GM23248 (cell line): ENCODE measurements around a stretch of chr12.

- RAMPAGE, long total RNA, result no peak
These were observed 756 bp upstream of the NAP1L1 start for GRCh38 chr12:76085307-76085574.

DNA sequence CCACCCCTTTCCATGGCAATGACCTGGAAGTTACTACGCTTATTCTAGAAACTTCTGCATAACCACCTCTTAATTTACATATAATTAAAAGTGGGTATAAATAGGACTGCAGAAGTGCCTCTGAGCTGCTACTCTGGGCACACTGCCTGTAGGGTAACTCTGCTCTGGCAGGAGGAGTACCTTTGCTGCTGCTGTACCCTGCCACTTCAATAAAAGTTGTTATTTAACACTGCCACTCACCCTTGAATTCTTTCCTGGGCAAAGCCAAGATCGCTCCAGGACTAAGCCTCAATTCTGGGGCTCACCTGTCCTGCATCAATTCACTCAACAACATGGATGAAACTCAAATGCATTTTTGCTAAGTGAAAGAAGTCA is 8.1 kb upstream of the NAP1L1 start:
- RAMPAGE, long total RNA, result no peak

- RAMPAGE, long total RNA, result no peak
These were observed 51.0 kb downstream of the OSBPL8 start for GRCh38 chr12:76508610-76508876.

- RAMPAGE, long total RNA, result no peak
These were observed 26.3 kb downstream of the OSBPL8 start for GRCh38 chr12:76533228-76533788.

- RAMPAGE, long total RNA, result no peak
These were observed 259.2 kb upstream of the E2F7 start for GRCh38 chr12:77324484-77325154.

DNA sequence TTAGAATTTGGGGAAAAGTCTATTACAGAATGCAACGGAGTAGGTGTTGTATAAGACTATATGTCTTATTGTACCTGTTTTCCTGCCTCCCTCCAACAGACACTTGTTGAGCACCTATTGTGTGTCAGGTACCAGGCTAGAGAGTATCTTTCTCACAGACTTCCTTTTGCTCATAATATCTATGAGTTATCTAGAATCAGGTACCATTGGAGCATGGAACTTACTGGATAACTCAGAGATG is 323.1 kb upstream of the NAV3 start:
- RAMPAGE, long total RNA, result no peak

GRCh38 chr12:79451773-79452582 is 238.8 kb downstream of the PAWR start:
- RAMPAGE, long total RNA, result no peak

- RAMPAGE, long total RNA, result no peak
These were observed 55.5 kb downstream of the PAWR start for GRCh38 chr12:79635143-79635791.

DNA sequence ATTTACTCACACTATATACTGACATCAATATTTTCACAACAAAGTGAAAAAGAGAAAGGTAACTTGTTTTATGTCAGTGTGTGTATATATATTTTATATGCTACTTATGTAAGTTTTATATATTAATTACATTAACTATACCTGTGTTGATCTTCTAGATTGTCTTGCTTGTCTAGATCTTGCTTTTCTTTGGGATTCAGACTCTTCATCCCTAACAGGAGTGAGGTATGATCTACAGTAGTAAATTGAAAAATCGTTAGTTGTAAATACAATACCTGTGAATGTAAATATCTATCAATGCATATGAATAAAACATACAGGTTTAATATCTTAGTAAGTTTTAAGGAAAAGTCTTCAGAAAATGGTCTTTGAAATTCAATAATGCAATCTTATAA is 107.6 kb upstream of the PAWR start:
- RAMPAGE, long total RNA, result no peak

GRCh38 chr12:79898563-79899212 is 36.2 kb downstream of the PPP1R12A start:
- RAMPAGE, long total RNA, result no peak

DNA sequence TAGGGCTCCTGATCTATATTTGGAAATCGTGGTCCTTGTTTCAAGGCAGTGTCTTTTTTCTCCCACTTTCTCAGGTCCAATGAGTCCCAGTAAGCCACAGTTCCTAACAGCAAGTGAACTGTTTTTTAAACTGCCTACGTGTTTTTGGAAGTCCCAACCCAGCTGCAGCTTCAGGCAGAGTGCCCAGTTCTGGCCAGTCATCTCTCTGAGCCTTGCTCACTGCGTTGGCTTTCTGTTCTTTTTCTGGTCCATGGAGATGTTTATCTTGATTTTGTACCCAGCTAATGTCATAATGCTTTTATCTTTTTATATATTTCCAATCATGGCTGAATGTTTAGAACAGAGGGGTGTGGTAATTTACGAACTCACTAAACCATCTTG is 46.3 kb upstream of the OTOGL start:
- RAMPAGE, long total RNA, result no peak

DNA sequence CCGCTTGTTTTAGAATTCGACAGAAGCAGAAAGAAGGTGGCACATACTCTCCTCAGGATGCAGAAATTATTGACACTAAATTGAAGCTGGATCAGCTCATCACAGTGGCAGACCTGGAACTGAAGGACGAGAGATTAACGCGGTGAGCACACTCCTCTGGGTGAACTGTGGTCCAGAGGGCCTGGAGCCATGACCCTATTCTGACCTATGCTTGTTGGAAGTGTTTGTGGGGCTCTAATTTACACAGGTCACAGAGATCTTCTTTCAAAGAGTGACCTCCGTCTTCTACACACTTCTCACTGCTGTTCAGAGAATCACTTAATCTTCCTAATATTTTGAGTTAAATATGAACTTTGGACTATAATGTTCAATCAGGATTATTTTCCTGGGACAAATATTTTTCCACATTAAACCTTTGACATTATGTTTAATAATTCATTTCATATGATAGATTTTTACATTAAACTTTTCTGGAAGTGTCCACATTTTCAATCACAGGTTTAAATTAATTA is 72.4 kb upstream of the MYF6 start:
- RAMPAGE, long total RNA, result no peak

DNA sequence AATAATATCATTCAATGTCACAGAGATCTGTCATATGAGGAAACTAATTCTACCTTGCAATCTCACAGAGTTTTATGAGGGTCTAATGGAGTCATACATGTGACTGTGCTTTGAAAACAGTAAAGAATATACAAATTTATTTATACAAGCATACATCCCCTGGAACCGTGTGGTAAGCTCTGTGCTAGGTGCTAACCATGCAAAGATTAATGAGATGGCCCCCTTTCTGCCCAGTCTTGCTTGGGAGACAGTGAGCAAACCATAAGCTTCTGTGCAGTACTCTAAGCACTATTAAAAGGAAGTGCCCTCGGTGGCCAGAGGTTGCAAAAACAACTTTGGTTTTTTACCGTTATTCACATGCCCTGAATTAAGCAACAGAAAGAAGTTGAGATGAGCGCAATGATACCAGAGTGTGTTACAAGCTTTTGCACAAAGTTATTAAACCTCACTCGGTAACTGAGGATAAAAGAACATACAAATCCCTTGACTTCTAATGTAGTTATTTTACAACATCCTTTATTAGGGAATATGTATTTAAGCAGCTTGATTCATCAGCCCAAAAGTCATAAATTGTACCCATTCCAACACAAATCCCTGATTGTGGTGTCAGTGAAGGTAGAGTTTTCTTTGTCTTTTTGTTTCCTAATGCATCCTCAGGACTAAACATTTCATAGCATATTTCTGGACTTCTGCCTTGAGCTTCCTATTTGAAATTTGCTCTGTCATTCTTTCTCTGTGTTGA is 1.9 kb upstream of the LIN7A start:
- RAMPAGE, long total RNA, result no peak

GRCh38 chr12:81086233-81086829 is 8.5 kb downstream of the ACSS3 start:
- RAMPAGE, long total RNA, result no peak

- RAMPAGE, long total RNA, result no peak
These were observed 8.1 kb downstream of the CCDC59 start for GRCh38 chr12:82350120-82350537.

GRCh38 chr12:82708271-82708851 is 21.7 kb downstream of the TMTC2 start:
- RAMPAGE, long total RNA, result no peak

DNA sequence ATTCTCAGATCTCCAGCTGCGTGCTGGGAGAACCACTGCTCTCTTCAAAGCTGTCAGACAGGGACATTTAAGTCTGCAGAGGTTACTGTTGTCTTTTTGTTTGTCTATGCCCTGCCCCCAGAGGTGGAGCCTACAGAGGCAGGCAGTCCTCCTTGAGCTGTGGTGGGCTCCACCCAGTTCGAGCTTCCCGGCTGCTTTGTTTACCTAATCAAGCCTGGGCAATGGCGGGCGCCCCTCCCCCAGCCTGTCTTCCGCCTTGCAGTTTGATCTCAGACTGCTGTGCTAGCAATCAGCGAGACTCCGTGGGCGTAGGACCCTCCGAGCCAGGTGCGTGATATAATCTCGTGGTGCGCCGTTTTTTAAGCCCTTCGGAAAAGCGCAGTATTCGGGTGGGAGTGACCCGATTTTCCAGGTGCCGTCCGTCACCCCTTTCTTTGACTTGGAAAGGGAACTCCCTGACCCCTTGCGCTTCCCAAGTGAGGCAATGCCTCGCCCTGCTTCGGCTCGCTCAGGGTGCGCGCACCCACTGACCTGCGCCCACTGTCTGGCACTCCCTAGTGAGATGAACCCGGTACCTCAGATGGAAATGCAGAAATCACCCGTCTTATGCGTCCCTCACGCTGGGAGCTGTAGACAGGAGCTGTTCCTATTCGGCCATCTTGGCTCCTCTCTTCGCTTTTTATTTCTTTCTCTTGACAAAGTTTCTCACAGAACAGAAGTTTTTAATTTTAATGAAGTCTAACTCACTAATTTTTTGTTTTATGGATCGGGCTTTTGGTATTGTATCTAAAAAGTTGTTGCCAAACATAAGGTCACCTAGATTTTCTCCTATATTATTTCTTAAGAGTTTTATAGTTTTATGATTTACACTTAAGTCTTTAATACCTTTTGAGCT is 38.0 kb downstream of the ALX1 start:
- RAMPAGE, long total RNA, result no peak

GRCh38 chr12:87820723-87821387 is 208.3 kb downstream of the C12orf50 start:
- RAMPAGE, long total RNA, result no peak

DNA sequence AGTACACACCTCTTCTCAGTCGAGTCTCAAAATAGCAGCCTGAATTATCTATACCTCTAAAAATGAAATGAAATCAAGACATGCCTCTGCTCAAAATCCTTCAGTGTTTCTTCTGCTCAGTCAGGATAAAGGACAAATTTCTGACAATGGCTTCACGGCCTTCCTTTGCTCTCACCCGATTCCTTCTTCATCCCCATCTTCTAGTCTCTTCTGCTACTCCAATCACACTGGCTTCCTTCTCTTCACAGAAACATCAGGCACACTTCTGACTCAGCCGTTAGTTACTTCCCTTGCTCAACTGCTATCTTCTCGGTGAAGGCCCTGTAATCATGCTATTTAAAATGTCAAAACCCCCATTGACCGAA is 161.2 kb downstream of the KITLG start:
- RAMPAGE, long total RNA, result start-site peak on the minus strand centred at position 215 of the sequence, 35 bp wide, 295 and 344 reads in 2 replicates

GRCh38 chr12:88775634-88776141 is 195.4 kb upstream of the KITLG start:
- RAMPAGE, long total RNA, result no peak